ENCODE results near the genes RASAL3, CYP4F8 and RAB8A.

DNA sequence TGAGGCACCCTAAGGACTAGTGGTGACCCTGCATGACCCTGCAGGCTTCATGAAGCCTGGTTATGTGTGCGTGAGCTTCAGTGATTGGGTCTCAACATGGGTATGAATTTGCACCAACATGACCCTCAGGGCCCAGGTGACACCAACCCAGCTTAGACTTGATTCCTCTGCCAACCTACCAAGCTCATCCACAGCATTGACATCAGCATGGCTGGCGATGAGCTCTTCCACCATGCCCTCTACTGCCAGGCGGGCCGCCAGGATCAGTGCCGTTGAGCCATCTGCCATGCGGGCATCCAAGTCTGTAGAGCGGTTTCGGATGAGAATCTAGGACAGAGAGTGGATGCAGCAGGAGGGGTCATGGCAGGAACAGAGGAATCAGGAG, 35.6 kb downstream of the NOTCH3 start:
- PRO-cap, result no peak
- RAMPAGE, long total RNA, result no peak

GRCh38 chr19:15165574-15166314, 35.1 kb downstream of the NOTCH3 start:
- PRO-cap, result no peak
- RAMPAGE, long total RNA, result no peak

DNA sequence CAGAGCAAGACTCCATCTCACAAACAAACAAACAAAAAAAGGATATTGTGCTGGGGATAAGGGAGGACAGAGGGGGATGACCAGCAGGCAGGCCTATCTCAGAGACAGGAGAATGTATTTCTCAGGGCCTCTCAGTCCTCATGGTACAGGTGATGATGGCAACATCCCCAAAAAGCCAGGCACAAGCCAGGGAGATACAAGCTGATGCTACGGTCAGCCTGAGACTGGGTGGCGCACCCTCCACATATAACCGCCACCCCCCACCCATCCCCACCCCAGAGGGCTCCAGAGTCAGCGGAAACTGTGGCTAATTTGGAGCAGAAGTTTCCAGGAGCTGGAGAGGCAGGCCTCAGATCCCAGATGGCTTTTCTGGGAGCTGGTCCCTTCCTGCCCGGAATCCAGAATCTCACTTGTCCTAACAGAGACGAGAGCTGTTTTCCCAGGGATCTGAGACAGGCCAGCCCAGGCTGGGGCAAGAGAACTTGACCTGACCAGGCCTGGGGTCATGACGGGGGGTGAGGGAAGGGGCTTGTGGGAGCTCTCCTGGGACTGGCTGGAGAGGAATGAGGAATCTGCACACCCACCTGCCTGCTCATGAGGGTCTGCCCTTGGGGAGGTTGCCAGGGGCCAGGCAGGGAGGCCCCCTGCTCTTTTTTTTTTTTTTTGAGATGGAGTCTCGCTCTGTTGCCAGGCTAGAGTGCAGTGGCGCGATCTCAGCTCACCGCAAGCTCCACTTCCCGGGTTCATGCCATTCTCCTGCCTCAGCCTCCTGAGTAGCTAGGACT, 6.5 kb downstream of the EPHX3 start:
- PRO-cap, result no peak
- RAMPAGE, long total RNA, result no peak

GRCh38 chr19:15231822-15232335, 369 bp downstream of the EPHX3 start:
- PRO-cap, result no peak
- RAMPAGE, long total RNA, result no peak

DNA sequence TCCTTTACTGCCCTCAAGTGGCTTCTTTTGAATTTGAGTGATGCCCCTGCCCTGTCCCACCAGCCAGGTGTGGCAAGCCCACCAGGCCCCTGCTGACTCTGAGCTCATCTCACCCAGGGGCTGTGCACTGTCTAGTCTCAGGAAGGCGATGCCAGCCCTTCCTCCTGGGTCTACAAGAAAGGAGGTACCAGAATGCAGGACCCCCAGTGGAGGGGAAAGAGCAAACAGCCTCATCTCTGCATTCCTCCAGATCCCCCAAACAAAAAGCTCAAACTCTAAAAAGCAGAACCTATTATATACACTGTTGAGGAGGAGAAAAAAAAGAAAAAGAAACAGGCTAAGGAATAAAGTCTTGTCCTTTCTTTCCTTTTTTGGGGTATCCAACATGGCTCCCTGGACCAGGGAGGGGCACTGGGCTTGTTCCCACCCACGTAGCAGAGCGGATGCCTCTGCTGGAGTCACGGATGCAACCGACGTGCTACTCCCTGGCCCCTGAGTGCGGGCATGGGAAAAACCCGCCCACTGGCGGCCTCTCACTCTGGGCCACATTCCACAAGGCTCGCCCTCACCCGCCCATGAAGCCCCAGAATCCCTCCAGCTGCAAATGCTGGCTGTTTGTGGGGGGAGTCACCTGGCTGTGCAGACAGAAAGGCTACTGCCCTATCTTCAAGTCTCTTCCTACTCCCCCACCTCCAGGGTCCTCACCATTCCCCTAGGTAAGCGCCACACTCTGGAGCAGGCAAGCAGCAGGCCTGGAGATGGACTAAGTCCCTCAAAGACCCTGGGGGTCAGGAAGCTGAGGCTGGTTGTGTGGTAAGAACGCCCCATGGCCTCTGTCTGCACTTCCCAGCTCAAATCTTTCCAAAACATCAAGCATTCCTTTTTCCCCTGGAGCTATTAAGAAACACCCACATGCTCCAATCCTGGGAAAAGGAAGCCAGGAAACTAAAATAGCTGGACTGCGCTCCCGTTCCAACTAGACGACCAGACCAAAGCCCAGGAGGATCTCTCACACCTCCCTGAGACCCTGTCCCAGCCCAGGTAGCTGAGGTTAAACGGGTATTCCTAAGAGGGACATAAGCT, 17.7 kb upstream of the EPHX3 start:
- PRO-cap, result no peak
- RAMPAGE, long total RNA, result no peak

- PRO-cap, result no peak
- RAMPAGE, long total RNA, result no peak
Measured at GRCh38 chr19:15264334-15265192, 32.3 kb upstream of the EPHX3 start.

GRCh38 chr19:15271205-15271806, 39.1 kb upstream of the EPHX3 start:
- PRO-cap, result no peak
- RAMPAGE, long total RNA, result no peak

DNA sequence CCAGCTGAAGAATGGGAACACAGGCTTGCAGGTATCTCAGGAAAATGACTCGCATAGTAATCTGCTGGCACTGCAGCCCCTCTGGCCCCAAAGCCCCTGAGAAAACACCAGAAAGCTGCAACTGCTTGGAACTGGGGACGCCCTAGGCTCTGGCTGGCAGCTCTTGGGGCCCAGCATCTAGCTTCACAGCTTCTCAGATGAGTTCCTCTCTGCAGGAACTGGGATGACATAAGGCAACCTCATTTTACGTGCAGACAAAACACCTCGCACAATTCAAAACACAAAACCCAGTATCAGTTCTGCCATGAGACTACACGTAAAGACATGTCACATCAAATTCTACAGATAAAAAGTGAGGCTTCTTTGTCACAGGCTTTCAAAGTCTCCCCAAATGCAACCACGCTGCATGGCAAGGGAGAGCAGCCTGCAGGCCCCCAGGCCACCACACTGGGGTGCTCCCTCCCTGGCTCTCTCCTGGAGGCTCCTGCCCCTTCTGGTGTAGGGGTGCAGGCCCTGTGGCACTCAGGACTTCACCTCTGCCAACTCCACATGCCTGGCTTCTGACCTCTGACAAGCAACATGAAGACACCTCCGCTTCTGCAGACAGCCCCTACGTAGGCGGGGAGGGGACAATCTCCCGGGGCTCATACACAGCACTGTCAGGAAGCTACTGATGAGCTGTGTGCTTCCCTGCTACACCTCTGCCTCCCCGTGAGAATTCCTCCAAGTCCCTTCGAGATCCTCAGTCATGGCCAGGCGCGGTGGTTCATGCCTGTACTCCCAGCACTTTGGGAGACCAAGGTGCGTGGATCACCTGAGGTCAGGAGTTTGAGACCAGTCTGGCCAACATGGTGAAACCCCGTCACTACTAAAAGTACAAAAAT, 14.4 kb downstream of the AKAP8 start:
- PRO-cap, result no peak
- RAMPAGE, long total RNA, result no peak

DNA sequence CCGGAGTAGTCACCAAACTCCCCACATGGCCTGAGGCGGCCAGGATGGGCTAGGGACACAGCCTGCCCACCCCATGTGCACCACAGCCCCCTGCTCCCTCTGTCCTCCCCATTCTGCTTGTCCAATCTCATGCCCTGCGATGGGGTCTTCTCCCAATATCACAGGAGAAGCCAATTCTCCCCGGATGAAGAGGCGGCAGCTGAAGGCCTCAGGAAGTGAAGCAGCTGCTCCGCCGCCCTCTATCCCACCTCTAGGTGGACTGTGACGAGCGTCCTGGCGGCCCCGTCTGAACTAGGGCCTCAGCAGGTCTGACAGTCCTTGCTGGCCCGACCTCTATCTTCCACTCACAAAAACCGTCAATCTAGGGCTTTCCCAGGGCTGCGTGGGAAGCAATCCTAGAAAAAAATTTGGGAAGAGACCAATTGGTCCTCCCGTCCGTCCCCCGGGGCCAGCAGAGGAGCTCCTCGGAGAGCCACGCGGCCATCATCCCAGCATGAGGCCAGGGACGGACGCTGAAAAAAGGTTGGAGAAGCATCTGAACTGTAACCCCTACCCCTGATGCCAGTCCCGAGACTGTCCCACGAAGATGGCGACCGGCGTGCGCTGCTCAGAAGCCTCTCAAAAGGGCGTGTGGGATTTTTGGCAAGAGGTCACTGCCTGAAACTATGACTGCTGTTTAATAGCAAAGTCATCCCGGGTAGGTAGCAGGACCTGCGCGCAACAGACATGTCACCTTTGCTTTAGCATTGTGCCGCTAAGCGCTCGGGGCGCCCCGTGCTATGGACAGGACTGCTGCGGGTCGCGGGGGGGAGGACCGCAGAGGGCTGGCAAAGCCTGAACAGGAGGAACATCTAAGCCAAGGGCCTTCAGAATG, 10.8 kb downstream of the AKAP8 start:
- PRO-cap, result no peak
- RAMPAGE, long total RNA, result no peak

DNA sequence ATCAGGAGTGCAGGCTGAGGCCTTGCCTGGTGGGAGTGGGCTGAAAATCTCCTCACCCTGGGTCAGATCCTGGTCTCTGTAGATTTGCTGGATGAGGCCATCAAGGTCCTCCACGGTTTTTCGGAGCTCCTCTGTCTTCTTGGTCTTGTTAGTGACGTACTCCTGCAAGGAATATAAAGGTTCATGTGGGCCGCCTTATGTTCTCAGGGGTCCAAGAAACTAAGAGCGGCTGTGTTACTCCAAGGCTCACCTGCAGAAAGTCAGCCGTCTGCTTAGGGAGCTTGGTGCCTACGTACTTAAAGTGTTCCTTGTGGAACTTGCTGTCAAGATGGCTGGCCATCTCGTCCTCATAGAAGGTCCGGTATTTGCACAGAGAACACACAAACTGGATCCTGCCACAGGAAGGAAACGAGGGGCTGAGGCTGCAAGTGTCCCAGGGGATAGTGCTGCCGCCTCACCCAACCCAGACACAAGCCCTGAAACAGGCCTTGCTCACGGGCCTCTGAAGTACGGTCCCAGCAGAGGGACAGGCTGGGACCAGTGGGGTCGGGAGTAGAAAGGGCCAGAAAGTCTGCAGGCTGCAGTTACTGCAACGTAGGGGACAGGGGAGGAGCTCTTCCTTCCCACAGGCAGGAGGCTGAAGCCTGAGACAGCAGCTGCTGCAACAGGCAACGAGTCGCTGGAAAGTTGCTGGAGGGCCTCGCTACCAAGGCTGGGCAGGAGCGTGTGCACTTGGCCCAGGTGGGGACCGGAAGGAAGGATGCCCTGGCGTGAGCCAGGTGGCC, 18.1 kb upstream of the AKAP8 start:
- PRO-cap, result no peak
- RAMPAGE, long total RNA, result no peak

GRCh38 chr19:15463592-15464904, at the start of gene RASAL3:
Gene RASAL3, minus strand, starts transcription at chr19:15464544.
- PRO-cap, result bidirectional peak, plus-strand start at chr19:15464091, minus-strand start at chr19:15463882; bidirectional peak, plus-strand start at chr19:15464609, minus-strand start at chr19:15464544
- RAMPAGE, long total RNA, result no peak

- PRO-cap, result no peak
- RAMPAGE, long total RNA, result no peak
Measured at GRCh38 chr19:15614934-15615571, at the start of gene CYP4F8. Gene CYP4F8, plus strand, starts transcription at chr19:15615218.

DNA sequence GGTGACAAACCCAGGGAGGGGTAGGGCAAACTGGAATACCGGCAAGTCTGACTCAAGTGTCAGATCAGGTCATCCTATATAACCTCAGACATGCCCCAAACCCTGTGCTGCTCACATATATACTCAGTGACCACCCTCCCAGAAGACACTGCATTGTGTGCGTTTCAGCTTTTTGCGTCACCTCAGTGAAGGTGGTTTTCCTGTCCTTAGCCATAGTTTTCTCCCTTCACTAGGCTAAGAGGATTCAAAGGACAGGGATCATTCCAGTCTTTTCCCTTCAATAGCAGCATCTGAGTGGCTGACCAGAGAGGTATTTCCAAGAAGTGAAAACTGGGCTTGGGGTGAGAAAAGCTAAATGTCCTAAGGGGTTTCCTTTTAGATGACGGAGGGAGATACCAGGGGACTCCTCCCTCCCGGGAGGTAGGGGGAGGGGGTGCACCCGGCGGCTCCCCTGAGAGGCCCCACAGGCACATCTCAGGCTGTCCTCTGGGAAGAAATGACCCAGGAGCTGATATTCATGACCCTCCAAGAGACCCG, 12.7 kb upstream of the OR10H1 start:
- PRO-cap, result no peak
- RAMPAGE, long total RNA, result no peak

DNA sequence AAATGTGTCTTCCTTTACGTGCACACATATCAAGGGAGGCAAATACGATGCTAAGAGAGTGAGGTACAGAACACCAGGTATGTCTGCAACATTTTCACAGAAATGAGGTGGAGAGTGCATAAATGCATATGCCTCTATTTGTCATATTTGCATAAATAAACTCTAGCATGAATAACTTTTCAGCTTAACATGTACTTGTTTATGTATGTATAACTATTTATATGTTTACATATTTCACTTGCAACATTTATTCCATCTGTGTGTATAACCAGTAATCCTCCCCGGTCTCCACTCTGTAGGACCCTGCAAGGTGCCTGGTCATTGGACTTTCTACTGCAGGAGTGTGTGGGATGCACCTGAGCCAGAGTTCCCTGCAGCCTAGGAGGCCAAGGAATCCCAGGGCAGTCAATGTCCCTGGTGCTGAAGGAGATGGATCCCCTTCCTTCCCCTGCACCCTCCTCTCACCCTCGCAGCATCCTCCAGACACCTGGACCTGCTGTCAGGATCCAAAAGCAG, 7.3 kb downstream of the OR10H4 start:
- PRO-cap, result no peak
- RAMPAGE, long total RNA, result no peak

DNA sequence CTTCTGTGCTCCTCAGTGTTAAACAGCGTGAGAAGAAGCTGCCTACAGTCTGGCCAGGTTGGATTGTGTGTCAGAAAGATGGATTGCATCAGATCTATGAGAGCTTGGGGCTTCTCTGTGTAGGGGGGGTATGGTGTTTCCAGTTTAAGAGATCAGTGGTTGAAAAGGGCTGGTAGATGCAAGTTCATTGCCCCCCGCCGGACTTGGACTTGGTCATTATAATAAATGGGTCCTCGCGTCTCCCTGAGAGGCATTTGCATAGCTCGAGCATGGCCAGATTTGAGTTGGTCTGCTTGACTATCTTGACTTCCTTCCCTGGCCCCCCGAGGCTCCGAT, 52.8 kb downstream of the OR10H4 start:
- PRO-cap, result no peak
- RAMPAGE, long total RNA, result no peak

GRCh38 chr19:16075744-16076412, 417 bp upstream of the TPM4 start:
- PRO-cap, result bidirectional peak, plus-strand start at chr19:16076240, minus-strand start at chr19:16076188; bidirectional peak, plus-strand start at chr19:16076302, minus-strand start at chr19:16076309; bidirectional peak, plus-strand start at chr19:16076468, minus-strand start at chr19:16076378
- RAMPAGE, long total RNA, result no peak

DNA sequence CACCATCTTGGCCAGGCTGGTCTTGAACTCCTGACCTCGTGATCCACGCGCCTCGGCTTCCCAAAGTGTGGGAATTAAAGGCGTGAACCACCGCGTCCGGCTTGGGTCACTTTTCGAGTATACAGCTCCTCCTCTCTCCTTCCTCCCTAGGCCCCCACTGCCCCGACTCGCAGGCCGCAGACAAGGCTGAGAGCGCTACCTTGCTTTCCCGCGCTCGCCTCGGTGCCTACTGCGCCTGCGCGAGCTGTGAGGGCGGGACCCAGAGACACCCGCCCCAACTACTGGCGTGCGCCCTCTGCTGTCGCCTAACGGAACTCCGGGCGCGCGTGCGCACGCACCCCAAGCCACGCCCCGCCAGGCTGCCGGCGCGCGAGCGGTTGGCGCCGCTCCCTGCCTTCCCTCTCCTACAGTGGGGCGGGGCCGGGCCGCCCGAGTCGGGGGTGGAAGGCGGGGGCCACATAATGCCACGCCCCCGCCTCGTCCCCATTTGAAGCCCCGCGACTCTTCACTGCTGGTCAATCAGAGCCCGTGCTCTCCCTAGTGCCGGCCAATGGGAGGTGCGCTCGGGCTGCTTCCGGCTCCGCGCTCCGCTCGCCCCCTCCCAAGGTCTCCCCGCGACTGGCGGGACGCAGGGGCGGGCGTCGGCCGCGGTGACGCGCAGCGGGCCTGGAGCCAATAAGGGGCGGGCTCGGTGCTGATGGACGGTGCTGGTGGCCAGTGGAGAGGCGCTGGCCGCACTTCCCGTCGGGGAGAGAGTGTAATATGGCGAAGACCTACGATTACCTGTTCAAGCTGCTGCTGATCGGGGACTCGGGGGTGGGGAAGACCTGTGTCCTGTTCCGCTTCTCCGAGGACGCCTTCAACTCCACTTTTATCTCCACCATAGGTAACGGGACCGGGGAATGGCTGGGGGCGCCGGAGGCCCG, at the start of gene RAB8A:
TSS of gene RAB8A (plus strand) at position 750 of the 926 bp plus-strand sequence.
- PRO-cap, result bidirectional peak, plus-strand start at position 487 of the sequence, minus-strand start at position 231 of the sequence; bidirectional peak, plus-strand start at position 768 of the sequence, minus-strand start at position 620 of the sequence
- RAMPAGE, long total RNA, result start-site peak on the plus strand centred at position 695 of the sequence, 128 bp wide, 632 and 238 reads in 2 replicates

GRCh38 chr19:16160806-16161555, 12.3 kb downstream of the CIB3 start:
- PRO-cap, result no peak
- RAMPAGE, long total RNA, result no peak

- PRO-cap, result no peak
- RAMPAGE, long total RNA, result no peak
Measured at GRCh38 chr19:16247184-16248062, 49.7 kb downstream of the AP1M1 start.

GRCh38 chr19:16290473-16291212, 34.0 kb upstream of the KLF2 start:
- PRO-cap, result no peak
- RAMPAGE, long total RNA, result no peak

All from OCI-LY7 (cell line).